Ureter (tissue), 1 donor: Measurements from ENCODE around the gene CLMN.

DNA sequence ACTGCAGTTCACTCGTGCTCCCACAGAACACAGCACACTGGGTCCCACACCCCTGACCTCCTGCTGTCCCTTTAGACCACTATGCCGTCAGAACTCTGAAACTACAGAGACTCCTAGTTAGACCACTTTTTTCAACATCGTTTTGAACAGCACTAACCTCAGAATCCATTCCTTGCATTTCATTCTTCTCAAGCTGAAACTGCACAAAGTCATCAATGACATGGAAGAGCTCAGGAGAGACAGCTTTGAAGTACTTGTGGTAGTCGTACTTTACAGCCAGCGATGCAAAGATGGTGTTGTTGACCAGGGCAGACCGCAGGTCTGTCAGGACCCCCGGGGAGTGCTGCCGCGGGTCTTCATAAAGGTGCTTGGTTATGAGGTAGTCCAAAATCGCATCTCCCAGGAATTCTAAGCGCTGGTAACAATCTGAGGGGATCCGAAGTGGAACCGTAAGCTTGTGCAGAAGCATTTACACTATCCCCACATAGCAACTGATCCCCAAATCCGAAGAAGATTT, 63.5 kb downstream of the DICER1 start:
- PRO-cap = no peak

DNA sequence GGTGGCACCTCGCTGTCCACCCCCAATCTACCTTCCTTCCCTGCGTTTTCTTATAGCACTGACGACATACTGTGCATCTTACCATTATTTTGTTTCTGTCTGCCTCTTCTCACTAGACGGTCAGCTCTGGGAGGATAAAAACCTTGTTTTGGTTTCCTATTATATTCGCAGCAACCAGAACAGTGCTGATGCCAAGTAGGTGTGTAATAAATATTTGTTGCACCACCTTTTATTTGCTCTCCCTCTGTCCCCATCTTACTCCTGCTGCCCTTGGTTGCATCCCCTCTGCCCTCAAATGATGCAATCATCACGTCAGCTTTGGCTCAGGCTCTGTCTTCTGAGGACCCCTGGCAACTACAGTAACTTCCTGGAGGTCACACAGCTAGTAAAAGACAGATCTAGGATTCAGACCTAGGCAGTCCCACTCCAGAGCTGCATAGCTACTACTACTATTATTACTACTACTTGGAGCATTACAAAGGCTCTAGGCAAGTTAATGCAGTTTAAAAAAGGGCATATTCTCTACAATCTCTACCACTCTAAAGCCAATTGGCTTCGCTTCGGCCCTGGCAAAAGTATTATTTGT, 24.0 kb upstream of the DICER1 start:
- PRO-cap = no peak

GRCh38 chr14:95183018-95183498, 25.7 kb upstream of the DICER1 start:
- PRO-cap = no peak

DNA sequence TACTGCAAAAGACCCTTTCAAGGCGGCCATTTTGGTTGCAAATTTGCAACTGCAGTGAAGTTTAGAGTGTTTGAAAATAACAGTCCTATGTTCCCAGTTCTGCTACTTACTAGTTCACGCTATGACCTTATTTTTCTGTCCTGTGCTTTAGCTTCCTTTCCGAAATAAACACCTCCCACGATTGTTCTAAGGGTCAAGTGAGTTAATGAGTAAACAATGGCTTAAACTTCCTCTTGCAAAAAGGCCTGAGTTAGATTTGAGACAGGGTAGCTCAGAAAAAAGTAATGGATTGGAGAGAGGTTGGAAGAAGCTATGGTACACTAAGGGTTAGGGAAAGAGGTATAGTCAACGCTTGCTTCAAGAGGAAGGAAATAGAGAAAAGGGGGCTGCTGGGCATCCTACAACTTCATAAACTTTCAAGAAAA, 26.4 kb upstream of the DICER1 start:
- PRO-cap = no peak

DNA sequence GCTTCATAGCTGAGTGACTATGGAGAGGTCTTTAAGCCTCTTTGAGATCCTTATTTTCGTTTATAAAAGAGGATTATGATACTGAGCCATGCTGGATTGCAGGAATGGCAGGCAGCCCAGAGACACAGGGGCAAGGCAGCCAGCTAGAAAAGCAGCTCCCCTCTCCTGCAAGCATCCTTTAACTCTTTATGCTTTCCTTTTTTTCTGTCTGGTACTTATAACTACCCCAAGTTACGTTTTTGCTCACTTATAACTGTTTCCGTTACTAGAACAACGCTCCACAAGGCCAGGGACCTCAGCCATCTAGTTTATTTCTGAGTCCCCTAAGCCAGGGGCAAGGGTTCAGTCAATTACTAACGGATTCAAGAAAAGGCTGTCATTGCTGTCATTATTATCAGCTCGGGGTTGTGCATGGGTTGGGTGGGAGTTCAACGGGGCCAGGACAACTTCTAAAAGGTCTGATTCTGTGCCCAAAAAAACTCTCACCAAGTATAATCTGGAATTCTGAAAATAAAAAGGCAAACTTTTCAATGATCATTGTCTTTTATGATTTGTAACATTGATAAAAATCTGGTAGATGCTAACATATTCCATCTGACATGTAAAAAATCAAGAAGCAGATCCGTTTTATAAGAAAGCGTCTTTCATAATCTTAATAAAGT, 50.7 kb upstream of the DICER1 start:
- PRO-cap = no peak

GRCh38 chr14:95286602-95287764, 32.7 kb downstream of the CLMN start:
- PRO-cap = no peak

GRCh38 chr14:95302606-95303341, 16.9 kb downstream of the CLMN start:
- PRO-cap = no peak

DNA sequence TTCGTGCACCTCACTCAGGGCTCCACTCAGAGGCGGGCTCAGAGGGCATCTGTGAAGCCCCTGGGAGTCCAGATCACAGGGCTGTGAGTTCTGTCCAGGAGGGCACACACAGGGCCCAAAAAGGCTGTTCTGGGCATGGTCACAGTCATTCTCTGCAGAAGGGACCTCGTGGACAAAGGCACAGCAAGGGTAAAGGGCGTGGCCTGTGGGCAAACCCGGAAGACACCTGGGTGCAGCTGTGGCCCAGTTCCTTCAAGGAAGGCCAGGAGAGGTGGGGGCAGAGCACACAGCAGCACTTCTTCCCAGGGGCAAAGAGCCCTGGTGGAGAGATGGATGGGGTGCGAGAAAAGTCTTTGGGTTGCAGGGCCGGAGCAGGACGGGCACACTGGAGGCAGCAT, 9.1 kb downstream of the CLMN start:
- PRO-cap = no peak

DNA sequence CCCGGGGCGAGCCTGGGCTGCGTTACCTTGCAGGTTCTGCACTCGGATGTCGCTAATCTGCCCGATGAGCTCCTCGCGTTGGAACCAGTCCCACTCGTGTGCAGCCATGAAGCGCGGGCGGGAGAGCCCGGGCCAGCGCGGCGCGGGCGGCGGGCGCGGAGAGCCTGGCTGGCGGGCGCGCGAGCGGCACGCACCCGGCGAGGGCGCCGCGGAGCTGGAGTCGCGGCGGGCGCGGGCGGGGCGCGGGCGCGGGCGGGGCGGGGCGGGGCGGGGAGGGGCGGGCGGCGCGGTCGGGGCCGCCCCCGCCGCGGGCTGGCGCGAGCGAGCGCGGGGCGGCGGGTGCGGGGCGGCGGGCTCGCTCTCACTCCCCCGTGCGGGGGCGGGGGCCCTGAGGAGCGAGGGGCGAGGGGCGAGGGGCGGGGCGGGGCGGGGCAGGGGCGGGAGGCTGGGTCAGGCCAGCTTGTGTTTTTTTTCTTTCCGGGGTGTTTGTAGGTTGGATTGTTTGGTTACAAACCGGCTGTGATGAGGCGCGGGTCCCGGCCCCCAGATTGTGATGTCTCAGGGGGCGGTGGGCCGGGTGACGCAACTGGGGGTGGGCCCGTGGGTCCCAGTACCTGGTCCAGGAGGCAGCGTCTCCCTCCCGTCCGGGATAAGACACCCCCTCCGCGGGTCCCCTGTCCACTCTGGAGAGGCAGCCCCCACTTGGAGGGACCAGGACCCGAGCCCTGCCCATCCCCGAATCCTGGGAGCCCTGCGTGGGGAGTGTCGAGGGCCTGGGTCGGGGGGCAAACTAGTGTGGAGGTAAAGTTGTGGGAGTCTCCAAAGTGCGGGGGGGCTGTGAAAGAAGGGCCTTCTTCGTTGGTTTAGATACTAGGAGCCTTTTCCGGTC, at the start of gene CLMN:
Gene CLMN, minus strand, starts transcription at position 224 of the 889 bp plus-strand sequence.
- PRO-cap = bidirectional peak, plus-strand start at position 318 of the sequence, minus-strand start at position 181 of the sequence

DNA sequence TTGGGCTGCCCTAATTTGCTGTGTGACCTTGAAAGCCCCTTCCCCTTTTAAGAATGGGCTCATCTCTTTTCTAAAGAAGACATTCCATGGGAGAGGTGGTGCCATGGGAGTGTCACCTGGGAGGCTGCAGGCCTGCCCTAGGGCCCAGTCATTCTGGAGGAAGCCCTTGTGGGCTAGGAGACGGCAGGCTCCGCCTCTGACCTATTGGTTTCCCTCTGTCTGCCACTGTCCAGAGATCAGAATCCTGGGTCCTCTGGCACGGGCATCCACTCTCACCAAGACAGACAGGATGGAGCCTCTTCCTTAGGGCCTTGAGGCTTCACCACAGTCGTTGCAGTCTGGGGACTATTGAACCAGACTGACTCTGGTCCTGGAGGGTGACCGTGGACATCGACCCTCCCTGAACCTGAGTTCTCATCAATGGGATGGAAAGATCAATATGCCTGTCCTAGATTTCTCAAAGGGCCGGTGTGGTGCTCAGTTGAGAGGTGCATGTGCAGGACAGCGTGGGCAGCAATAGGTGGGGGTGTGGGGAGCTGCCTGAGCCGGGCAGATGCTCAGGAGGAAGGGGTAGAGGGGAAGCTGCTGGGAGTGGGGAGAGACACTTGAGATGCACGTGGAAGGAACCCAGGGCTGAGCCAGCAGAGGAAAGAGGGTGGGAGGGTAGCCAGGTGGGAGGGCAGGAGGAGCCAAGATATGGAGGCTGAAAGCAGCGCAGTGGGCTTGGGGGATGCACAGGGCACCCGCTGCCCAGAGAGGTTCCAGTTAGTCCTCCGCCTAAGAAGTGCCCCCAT, 12.2 kb upstream of the CLMN start:
- PRO-cap = no peak

DNA sequence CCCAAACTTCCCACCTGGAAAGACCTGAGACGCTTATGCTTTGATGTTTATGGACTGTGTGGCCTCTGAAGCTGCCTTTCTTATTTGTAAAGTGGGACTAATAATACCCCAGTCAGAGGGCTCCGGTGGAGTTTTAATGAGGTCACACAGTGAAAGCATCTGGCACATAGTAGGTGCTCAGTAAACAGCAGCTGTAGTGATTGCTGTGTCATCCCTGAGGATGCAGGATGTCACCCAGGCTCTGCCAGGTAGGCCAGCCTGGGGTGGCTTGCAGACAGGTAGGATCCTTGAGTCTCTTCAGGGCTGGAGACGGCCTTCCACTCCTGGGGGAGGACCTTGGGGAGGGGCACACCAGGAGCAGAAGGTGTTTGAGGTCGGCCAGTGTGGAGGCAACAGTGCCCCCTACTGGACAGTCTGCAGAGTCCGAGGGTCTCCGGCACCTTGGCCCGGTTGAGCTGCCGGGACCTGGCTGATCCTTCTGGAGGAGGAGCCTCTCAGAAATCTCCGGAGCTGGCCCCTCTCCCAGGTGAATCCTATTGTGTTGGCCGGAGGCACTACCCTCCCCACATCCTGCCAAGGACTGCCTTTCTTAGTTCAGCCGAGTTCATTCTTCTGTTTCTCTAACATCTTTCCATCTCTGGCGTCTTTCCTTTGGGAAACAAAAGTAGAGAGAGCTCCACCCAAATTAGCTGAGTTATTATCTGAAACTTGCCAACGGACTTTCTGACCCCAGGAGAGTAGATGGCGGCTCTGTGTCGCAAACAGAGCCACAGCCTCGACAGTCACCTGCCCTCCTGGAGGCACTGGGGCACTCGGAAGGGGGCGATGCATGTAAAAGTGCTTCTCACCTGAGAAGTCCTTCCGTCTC, 41.8 kb upstream of the CLMN start:
- PRO-cap = no peak

DNA sequence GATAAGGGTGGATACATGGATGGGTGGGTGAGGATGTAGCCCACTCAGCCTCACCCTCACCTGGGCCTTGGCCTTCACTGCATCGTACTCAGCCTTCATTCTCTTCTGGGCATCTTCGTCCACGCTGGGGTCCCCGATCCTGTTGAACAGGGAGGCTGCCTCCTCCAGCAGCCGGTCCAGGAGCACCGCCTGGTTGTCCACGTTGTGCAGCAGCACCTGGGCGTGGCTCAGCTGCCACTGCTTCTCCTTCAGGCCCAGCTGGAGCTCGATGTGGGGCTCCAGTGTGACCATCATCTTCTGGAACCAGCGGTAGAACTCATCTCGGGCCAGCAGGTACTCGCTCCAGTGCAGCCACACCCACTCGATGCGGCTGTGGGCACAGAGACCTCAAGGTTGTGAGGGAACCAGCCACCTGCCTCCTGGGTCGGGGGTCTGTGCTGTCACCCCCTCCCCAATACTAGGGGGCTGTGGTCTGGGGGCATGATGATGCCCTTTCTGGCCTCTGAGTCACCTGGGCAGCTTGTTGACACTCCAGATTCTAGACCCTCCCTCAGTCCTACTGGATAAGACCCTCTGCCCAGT, 50.5 kb downstream of the SYNE3 start:
- PRO-cap = no peak

DNA sequence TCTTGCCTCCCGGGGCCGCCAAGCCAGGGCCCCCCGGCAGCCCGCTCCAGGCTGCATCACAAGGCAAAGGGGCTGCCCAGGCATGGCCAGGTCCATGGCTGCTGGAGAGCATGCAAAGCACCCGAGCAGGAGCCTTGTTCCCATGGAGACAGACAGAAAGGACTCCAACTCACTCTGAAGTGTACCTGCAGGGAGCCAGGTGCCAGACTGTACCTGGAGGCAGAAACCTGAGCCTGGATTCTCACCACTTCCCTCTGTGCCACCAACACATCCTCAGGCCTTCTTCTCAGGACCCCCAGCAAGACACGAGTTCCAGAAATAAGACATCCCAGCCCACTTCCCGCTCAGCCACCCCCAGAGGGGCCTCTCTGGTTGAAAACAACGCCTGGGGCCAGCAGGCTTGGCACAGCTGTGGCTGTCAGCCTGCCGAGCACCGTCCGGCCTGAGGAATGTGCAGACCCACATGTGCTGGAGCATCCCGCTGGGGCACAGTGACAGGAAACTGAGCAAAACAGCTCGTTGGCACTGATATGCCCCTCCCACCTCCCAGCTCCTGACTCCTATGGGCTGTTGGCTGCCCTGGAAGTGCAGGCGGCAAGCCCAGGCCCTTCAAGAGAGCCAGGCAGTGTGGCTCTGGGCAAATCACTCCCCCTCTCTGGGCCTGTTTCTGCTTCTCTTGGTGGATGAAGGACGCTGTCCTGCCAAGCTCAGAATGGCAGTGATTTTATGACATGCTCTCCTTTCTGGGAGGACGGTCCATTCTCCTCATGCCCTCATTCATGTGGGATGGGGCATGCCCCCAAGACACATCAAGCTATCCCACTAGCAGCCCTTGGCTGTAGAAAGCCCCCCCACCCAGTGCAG, 1.4 kb downstream of the SYNE3 start:
- PRO-cap = no peak

- PRO-cap = no peak
Observed at GRCh38 chr14:95530439-95531369, 4.1 kb upstream of the GLRX5 start.

DNA sequence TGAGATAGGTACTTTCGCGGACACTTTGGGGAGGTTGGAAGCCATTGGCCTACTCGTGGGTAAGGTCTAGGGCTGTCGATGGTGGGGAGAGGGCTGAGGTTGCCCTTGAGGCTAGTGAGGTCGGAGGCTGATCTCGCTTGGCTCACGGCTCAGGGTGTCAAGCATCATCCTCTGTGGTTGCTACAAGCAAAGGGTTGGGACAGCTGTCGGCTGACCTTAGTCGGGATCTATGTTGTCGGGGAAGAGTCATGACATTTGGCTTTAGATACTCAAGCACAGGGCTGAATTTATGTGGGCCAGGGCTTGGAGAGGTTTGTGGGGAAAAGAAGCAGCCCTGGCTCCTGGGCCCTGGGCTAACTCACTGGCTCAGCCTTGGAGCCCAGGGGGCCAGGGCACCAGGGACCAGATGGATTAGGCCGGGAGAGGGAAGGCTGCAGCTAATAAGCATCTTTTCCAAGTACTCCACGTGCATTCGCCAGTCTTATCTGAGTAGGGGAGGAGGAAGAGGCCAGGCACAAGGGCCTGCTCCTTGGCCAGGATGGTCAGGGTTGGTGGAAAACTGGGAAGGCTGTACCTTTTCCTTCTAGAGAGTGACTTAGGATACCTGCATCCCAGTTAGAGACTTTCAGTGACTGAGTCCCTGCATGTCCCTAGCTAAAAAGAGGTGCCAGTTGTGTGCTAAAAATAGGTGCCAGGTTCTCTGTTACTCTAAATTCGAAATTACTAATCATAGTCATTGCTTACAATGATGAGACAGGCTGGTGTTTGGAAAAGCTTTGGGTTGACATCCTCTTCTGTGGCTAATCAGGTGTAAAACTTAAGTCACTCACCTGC, 1.1 kb downstream of the GLRX5 start:
- PRO-cap = no peak

GRCh38 chr14:95547437-95548313, 12.8 kb downstream of the GLRX5 start:
- PRO-cap = no peak

- PRO-cap = no peak
Observed at GRCh38 chr14:95620722-95621079, 65.5 kb upstream of the TCL1B start.

- PRO-cap = no peak
Observed at GRCh38 chr14:95725792-95726480, 12.0 kb upstream of the TCL1A start.

DNA sequence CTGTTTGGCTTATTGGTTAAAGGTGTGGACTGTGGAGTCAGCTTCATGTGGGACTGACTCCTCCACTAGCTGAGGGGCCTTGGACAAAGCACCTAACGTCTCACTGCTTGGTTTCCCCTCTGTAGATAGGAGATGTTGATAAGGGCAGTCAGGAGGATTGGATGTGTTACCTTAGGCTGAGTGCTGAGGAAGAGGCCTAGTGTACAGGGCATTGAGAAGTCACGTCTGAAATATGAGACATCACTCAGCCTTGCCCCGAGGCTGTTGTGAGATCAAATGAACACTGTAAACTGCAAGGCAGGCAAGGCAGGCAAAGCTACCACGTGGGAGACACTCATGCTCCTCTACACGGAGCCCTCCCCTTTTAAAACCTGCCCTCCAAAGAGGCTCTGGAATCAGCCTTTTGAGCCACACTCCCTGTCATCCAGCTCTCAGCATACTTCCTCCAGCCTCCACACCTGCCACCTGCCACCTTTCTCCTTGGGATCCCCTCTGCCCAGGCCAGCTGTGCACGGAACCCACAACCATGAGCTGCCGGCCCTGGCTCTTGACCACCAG, 27.3 kb upstream of the TCL1A start:
- PRO-cap = no peak

DNA sequence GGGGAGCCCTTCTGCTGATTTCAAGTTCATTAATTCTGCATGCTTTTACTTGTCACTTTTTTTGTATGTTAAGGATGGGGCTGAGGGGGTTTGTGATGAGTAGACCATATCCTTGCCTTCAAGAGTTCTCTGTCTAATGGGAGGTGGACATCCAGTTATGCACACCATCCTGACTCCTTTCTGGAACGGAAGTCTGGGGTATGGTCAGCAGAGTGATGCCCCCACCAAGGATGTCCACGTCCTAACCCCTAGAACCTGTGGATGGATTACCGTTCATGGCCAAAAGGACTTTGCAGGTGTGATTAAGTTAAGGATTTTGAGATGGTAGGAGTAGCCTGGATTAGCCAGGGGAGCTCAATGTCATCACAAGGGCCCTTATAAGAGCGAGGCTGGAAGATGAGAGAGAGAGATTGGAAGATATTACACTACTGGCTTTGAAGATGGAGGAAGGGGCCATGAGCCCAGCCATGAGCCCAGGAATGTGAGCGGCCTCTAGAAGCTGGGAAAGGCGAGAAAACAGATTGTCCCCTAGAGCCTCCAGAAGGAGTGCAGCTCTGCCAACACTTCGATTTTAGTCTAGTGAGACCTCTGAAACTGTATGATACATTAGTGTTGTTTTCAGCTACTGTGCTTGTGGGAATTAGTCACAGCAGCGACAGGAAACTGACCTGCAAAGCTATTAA, 44.1 kb downstream of the C14orf132 start:
- PRO-cap = no peak